Hematopoietic multipotent progenitor cell (in vitro differentiated cells): ENCODE measurements around a stretch of chr1.

DNA sequence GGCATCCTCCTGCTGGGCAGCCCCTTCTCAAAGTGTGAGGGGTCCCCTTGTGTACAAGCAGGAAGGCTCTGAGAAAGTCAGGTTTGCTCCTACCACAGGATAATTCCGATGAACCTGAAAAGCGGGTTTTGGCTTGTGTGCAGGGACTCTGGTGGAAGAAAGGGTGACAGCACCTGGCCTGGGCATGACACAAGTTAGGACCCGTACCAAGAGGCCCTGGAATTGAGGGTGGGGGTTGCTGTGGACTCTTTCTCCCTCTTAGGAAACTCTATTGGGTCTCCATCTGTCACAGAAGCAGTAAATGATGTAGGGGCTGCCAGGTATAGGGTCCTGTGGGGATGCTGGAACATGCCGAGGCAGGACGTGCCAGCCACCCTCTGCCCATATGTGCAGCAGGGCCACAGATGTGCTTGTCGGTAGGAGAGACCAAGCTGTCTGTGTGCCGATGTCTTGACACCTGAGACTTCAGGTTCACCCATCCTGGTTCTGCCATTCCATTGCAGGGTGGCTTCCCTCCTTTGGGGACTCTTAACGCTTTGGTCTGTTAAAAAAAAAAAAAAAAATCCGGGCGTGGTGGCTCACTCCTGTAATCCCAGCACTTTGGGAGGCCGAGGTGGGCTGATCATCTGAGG lies 9.9 kb downstream of the C1orf35 start:
- CAGE, long polyA plus RNA: no peak

DNA sequence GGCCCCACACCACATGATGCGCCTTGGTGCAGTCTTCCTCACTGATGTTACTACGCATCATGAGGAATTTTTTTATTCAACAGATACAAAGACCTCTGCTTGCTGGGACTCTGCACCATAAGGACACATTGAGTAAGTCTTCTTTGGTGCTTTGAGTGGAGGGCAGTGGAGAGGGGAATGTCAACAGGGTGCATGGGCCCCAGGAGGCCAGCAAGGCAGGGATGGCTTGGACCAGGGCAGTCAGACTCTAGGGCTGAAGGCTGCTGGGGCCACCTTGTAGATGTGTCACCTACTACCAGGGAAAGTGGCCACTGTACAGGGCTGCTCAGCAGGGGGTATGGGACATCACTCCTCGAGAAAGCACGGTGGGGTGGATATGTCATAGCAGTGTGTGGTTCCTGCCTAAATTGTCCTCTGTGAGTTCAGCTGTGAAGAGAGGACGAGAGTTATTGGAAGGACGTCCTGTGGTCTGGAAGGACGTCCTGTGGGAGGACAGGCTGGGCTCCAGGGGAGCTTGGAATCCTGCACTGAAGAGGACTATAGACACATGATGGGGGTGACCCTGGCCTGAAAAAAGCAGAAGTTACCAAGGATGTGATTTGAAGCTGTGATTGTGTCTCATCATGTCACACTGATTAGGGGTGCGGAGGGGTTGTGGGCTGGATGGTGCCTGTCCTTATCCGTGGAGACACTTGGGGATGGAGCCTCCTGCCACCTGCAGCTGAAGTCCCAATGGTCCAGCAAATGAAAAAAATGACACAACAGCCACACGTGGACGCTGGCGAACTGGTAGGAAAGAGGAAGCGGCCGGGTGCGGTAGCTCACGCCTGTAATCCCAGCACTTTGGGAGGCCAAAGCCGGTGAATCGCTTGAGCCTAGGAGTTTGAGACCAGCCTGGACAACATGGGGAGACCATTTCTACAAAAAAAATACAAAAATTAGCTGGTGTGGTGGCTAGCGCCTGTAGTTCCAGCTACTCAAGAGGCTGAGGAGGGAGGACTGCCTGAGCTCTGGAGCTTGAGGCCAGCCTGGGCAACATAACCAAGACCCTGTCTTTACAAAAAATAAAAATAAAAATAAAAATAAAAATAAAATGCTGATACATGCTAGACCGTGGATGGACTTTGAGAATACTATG lies 1.2 kb upstream of the IBA57 start:
- CAGE, long polyA plus RNA: no peak

DNA sequence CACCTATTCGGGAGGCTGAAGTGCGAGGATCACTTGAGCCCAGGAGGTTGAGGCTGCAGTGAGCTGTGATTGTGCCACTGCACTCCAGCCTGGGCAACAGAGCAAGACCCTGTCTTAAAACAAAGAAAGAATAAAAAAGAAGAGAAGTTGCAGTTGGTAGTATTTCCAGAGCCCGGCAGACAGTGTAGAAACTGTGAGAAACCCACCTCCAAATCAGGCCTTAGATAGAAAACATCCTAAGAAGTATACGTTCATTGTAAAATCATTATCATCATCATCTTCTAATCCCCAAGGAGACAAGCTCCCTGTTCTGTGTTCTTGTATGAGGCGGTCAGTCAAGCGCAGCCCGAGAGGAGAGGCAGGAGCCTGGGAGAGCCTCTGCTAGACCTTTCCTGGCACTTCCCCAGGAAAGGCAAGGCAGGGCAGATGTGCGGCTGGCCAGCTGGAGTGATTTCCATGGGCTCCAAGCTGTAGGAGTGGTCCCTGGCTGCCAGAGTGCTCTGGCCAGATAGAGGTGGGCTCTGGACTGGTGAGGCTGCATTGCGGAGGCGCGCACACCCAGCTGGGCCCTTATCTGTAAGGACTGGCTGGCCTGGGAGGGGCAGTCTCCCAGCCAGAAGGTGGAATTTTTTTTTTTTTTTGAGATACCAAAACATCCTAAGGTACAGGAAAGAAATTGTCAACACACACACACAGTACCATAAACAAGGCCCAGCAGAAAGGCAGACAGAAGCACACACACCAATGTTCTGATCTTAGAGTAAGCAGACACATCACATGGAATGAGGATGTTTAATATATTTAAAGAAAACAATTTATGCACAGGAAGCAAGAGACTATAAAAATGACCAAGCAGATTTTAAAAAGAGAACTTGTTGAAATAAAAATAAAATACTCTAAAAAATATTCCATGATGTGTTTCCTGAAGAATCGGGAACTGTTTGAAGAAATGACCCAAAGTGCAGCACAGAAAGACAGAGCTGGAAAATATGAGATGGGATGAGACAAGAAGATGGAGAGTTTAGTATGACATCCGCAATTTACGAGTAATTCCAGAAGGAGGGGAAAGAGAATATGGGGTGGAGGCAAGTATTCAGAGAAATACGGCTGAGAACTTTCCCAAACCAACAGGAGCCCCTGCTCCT lies 13.2 kb downstream of the IBA57 start:
- CAGE, long polyA plus RNA: no peak

DNA sequence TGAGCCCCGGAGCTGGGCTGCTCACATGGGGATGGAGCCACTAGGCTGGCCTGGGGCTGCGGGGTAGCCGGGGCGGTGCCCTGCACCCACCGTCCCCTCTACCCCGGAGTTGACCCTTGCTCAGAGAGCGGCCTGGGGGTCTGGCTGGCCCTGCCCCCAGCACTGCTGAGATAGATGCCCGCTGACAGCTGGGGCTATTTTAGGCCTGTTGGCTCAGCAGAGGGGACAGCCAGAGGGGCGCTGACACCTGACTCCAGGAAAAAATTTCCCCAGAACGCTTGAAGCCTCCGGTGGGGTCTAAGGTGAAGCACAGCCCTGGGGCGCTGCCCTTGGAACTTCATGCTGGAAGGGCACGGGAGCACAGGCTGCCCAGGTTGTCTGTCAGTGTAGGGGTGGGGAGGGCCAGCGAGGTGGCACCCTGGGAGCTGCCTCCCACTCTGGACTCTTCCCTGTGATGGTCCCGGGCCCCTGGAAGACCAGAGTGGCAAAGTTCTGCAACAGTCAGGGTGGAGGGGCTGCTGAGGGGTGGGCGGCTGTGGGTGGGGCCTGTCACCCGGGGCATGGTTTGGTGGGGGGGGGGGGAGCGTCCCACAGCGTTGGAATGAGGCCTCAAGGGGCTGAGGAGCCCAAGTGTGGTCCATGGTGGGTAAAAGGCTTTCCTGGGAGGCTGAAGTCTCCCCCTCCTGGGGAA lies 639 bp downstream of the OBSCN start:
- CAGE, long polyA plus RNA: no peak

DNA sequence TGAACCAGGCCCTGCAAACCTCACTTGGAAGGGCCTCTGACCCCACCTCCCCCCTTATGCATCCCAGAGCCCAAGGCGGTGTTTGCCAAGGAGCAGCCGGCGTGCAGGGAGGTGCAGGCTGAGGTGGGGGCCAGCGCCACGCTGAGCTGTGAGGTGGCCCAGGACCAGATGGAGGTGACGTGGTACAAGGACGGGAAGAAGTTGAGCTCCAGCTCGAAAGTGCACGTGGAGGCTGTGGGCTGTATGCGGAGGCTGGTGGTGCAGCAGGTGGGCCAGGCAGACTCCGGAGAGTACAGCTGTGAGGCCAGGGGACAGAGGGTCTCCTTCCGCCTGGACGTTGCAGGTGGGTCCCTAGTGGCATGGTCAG lies 11.4 kb downstream of the OBSCN start:
- CAGE, long polyA plus RNA: no peak

DNA sequence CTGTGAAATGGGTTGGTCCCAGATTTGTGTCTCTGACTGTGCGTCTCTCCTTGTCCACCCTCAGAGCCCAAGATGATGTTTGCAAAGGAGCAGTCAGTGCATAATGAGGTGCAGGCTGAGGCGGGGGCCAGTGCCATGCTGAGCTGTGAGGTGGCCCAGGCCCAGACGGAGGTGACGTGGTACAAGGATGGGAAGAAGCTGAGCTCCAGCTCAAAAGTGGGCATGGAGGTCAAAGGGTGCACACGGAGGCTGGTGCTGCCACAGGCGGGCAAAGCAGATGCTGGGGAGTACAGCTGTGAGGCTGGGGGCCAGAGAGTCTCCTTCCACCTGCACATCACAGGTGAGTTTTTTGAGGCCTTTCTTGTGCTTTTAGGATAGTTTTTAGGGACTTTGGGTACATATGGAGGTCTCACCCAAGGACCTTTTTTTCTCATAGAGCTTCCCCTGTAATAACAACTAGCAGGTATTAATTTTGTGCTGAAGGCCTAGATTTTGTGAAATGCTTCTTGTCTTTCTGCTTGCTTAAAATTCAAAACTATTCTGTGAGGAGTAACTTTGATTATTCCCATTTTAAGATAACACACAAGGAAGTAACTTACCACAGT lies 36.5 kb downstream of the OBSCN start:
- CAGE, long polyA plus RNA: no peak

DNA sequence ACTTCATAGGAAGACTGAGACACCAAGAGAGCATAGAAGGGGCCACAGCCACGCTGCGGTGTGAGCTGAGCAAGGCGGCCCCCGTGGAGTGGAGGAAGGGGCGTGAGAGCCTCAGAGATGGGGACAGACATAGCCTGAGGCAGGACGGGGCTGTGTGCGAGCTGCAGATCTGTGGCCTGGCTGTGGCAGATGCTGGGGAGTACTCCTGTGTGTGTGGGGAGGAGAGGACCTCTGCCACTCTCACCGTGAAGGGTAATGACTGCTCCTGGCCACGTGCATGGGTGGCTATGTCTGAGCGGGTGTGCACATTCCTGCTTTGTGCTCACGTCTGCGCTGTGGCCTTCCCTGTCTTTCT lies 80.8 kb downstream of the OBSCN start:
- CAGE, long polyA plus RNA: no peak

GRCh38 chr1:228353208-228353565 lies 53.4 kb downstream of the TRIM11 start:
- CAGE, long polyA plus RNA: no peak

- CAGE, long polyA plus RNA: no peak
These were observed 4.6 kb downstream of the TRIM11 start for GRCh38 chr1:228401975-228402465.

DNA sequence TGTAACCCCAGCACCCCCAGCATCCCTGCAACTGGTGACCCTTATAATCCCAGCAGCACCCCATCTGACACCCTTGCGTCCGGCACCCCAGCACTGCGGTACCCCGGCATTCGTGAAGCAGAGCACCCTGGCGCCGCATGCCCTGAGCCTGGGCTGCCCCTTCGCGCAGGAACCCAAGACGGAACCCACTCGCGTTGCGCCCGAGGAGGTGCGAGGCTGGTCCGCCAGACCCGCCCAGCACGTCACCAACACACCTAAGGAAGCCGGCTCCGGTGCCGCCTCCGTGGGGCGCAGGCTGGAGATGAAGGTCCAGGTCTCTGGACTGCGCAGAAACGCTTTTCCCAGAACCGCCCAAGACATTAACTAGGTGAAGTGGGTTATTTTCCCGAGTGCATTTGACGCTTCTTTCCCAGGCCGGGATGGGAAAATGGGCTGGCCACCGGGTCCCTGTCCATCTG lies 13.3 kb downstream of the H2BC26 start:
- CAGE, long polyA plus RNA: no peak

GRCh38 chr1:228723896-228724300 lies 11.4 kb upstream of the RHOU start:
- CAGE, long polyA plus RNA: no peak

DNA sequence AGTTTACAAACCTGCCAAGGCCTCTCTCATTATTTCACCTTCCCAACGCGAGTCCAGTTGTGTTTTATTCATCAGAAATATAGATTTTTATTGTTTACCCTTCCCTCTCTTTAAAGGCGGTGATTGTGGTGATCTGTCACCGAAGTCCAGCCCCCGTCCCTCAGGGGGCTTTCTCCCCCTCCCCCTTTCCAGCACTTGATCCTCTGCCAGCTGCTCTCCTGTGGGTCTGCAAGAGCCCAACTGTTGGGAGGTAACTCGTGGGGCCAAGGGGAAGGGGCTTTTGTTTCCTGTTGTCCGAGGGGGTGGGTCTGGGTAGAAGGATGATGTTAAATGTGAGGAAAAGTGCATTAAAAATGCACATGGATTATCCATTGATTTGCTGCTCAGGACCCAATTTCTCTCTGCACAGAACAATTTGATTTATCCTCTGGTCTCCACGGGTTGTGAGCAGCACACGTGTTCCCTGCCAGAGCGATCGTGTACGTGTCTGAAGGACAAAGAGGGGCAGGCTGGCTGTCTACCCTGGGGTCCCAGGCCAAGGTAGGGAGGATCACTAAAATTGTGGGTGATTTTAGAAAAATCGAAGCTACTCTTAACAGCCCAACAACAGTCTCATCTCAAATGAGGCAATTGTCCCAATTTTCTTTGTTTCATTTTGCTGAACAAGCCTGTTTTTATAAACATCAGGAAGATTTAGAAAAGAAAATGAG lies 176.1 kb downstream of the RHOU start:
- CAGE, long polyA plus RNA: no peak

DNA sequence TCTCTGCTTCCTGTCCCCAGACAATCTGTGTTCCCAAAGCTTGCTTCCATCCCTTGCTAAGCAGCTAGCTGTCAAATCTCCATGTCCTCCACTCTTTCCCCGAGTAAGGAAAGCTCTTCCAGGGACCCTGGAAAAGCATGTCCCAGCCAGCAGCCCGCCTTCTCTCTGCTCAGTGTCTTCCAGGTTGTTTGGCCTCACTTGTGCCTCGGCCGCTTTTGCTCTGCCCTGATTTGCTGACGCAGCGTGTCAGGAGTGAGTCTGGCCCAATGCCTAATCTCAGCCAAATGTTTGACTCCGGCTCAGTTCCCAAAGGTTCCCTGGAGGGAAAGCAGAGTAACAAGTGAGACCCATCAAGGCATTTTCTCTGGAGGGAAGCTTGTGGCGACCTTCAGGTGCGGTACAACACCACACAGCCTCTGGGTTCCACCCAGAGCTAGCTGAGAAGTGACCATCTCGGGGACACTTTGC lies 243.4 kb downstream of the RHOU start:
- CAGE, long polyA plus RNA: no peak

DNA sequence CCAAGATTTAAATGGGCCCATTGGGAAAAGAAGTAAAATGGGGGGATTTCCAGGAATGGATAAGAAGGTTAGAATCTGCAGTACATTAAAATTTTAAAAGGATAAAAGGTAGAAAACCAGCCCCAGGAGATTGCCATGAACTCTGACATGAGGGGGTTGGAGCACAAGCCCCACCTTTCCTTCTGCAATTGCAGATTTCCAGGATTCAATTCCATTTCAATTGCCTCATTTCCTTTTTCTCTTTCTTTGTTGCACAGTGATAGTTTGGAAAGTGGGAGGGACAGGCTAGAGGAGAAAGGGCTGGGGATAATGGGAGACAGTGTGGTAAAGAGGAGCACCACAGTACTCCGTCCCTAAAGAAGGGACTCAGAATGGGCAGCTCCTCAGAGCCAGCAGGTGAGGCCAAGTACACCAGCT lies 238.5 kb upstream of the RAB4A start:
- CAGE, long polyA plus RNA: no peak

DNA sequence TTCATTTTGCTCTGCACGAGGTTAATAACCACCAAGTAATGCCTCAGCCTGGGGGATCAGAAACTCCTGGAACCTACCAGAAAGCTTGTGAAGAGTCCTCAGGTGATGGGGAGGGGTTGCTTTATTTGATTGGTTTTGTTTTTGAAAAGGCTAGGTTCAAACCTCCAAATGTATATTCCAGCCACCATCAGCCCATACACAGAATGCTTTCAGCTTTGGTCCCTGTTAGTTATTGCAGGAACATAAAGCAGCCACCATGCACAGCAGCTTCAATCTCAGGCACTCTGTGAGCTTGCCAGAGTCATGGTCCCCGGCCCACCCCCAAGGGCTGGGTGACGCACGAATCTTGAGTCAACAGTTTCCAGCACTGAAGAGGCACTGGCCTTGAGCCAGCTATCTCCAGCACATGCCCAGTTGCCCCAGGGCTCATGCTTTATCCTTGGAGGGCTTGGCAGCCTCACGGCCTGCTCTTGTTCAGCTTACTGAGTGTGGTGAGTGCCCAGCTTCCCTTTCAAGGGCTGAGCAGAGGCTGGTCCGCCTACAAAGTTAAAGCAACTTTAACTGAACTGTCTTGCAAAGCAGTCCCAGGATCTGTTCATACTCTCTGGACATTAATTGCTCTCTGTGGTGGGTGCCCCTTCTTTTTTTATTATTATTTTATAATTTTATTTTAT lies 200.8 kb upstream of the RAB4A start:
- CAGE, long polyA plus RNA: no peak

- CAGE, long polyA plus RNA: no peak
These were observed 153.0 kb upstream of the RAB4A start for GRCh38 chr1:229117593-229118576.

DNA sequence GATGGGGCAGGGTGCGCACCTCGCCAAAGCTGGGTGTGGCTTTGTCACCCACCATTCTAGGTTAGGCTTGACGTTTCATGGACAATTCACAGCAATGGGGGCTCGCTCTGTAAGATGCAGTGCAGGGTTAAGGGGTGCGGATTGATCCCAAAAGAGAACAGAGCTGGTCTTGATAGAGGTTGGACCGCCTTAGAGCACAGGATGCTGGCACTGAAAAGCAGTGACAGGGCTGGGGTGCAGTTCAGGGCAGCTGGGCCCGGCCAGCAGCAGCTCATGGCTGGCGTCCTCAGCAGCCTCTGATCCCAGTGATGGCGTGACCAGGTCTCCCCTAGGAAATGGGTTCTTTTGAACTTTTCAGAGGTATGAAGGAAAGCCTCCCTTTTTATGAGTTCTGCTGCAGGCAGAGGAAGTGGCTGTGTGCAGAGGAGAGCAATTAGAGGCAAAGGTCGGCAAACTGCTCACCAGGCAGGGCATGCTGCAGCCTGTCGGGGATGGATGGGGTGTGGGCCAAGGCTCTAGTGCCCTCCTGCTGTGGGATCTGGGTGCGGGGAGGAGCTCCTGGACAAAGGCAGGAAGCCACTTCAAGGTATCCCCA lies 45.7 kb upstream of the RAB4A start:
- CAGE, long polyA plus RNA: no peak

DNA sequence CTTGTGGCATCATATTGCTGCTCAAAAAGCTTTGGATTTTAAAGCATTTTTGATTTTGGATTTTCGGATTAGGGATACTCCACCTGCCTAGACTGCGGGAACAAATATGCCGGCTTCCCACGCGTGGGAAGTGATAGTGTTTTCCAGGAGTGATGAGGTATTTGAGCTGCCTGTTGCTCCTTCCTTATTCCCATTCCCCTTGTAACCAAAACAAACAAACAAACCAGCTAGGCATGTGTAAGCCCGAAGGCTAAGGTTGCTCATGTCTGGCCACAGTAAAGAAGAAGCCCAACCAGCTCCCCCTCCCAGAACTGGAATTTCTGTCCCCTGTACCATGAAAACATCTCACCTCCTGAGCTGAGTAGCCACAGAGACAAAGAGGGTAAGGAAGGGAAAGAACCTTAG lies 41.9 kb upstream of the RAB4A start:
- CAGE, long polyA plus RNA: no peak

- CAGE, long polyA plus RNA: no peak
These were observed 20.5 kb upstream of the ABCB10 start for GRCh38 chr1:229578895-229579612.

GRCh38 chr1:229645550-229646154 lies 19.6 kb downstream of the URB2 start:
- CAGE, long polyA plus RNA: no peak